ENCODE data around the gene ARHGEF10L.

DNA sequence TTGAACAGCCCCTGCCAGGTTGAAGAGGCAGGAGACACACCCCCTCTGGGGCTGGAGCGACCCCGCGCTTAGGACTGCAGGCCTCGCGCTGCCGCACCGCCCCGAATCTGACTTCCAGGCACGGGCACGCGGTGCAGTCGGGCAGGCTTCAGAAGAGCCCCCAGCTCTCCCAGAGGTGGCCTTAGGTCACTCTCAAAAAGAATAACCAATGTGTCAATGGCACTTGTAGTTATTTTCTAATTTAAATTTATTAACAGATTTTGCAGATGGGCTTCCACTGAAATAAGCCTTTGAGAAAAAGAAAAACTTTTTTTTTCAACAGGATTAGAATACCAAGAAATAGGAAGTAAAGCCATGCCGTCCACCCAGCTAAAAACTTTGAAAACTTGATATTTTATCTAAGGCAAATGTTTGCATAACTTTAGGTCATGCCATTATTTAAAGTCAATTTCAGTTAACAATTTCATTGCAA, 173.3 kb downstream of the NECAP2 start:
- RRBS, 2 experiments: no CpG with 5 or more reads among the region's 13 CpGs

GRCh38 chr1:16637973-16638800, 197.7 kb downstream of the NECAP2 start:
- RRBS, 2 experiments: no CpG with 5 or more reads among the region's 6 CpGs

- RRBS, 2 experiments: no CpG with 5 or more reads among the region's 6 CpGs
Measured at GRCh38 chr1:16645356-16645943, 204.9 kb downstream of the NECAP2 start.

GRCh38 chr1:16772743-16773100, 149.0 kb upstream of the CROCC start:
- RRBS, 2 experiments: no CpG with 5 or more reads among the region's 9 CpGs

DNA sequence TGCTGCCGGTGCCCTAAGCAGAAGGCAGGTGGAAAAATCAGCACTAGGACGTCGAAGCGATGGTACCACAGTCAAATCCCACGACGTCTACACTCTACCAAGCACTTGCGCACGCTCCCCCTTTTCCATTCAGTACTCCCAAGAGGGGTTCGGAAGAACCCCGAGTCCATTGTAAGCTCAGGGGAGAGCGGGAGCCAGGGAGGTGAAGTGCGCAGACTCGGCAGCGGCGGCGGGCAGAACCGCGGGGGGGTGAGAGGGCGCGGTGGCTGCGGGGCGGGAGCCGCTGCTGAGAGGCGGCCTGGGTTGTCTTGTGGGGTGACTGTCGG, 48.5 kb upstream of the CROCC start:
- RRBS, 2 experiments: no CpG with 5 or more reads among the region's 25 CpGs

DNA sequence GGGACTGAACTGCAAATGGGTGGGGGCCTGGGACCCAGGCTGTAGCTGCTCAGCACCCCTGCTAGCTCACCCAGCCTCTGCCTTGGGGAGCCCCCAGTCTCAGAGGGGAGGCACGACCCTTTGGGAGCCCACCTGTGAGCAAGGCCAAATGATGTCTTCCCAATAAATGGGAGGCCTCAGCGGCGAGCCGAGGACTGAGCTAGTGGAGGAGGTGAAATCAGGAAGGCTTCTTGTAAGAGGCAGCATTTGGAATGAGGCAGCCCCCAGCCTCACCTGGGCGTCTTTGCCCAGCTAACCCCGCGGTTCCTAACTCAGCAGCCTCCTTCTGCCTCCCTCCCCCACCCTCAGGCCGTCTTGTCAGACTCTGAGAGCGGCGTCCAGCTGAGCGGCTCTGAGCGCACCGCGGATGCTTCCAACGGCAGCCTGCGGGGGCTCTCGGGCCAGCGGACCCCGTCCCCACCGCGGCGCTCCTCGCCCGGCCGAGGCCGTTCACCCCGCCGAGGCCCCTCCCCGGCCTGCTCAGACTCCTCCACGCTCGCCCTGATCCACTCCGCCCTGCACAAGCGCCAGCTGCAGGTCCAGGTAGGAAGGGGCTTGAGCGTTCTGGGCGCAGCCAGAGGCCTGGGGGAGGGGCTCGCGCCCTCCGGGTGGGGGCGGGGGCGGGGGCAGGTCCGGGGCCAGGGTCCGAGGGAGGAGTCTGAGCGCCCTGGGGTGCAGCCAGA, 17.0 kb downstream of the CROCC start:
- RRBS, 2 experiments: no CpG with 5 or more reads among the region's 43 CpGs

DNA sequence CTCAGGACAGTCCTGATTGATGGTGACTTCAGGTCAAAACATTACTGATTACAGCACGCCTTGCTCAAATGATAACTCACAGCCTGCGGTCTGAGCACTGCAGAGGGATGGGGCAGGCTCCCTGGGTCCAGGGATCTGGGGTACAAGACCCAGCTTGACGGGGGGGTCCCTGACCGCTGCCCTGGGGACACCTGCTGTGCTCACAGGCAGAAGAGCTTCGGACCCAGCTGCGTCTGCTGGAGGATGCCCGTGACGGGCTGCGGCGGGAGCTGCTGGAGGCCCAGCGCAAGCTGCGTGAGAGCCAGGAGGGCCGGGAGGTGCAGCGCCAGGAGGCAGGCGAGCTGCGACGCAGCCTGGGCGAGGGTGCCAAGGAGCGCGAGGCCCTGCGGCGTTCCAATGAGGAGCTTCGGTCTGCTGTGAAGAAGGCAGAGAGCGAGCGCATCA, 25.3 kb downstream of the MFAP2 start:
- RRBS, 2 experiments: no CpG with 5 or more reads among the region's 25 CpGs

DNA sequence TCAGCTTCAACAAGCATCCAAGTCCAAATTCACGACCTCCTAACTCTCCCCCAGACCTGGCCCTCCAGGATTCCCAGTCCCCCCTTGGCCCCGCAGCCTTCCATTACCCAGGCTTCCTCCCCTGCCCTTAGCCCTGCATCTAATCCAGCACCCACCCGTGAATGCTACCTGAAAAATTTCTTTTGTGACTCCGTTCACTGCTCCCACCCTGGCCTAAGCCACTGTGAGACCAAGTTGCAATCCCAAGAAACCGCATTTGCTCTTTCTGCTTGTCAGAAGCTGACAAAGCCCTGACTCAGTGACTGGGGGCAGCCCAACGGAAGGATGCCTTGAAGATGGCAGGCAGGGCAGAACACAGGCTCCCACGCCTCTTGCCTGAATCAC, 918 bp upstream of the MFAP2 start:
- RRBS, 2 experiments: no CpG with 5 or more reads among the region's 7 CpGs

DNA sequence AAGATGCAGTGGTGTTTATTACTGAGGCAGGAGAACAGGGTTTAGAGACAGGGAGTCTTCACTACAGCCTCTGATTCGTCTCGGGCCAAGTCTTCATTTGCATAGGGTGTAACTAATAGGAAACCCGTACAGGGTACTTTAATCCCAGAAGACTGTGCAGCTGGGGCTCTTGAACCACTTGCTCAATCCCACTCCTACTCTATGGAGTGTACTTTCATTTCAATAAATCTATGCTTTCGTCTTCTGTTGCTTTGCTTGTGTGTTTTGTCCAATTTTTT, 8.2 kb downstream of the SDHB start:
- RRBS, 2 experiments: no CpG with 5 or more reads among the region's 4 CpGs

DNA sequence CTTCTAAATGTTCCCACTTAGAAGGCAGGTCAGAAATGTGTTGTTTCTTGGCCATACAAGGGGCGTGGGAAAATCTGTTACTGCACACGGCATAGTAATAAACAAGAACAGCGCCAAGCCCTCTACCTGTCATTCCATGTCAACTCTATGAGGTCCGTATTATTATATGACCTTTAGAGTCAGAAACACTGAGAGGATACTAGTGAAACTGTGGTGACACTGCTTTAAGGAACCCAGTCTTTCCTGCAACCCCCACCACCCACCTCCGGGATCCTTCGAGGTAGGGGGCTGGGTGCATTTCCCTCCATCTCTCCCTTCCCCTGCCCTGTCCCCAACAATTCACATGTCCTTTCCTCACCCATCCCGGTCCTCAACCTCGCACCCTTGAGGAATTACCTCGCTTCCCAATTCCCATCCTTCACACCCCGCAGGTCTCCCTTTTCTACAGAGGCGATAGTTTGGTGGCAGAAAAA, 664 bp downstream of the SDHB start:
- RRBS, 2 experiments: 0 to 6% methylated on average over 3 of the region's 11 CpGs

GRCh38 chr1:17113166-17113602, 6.1 kb downstream of the PADI2 start:
- RRBS, 2 experiments: no CpG with 5 or more reads among the region's 3 CpGs

DNA sequence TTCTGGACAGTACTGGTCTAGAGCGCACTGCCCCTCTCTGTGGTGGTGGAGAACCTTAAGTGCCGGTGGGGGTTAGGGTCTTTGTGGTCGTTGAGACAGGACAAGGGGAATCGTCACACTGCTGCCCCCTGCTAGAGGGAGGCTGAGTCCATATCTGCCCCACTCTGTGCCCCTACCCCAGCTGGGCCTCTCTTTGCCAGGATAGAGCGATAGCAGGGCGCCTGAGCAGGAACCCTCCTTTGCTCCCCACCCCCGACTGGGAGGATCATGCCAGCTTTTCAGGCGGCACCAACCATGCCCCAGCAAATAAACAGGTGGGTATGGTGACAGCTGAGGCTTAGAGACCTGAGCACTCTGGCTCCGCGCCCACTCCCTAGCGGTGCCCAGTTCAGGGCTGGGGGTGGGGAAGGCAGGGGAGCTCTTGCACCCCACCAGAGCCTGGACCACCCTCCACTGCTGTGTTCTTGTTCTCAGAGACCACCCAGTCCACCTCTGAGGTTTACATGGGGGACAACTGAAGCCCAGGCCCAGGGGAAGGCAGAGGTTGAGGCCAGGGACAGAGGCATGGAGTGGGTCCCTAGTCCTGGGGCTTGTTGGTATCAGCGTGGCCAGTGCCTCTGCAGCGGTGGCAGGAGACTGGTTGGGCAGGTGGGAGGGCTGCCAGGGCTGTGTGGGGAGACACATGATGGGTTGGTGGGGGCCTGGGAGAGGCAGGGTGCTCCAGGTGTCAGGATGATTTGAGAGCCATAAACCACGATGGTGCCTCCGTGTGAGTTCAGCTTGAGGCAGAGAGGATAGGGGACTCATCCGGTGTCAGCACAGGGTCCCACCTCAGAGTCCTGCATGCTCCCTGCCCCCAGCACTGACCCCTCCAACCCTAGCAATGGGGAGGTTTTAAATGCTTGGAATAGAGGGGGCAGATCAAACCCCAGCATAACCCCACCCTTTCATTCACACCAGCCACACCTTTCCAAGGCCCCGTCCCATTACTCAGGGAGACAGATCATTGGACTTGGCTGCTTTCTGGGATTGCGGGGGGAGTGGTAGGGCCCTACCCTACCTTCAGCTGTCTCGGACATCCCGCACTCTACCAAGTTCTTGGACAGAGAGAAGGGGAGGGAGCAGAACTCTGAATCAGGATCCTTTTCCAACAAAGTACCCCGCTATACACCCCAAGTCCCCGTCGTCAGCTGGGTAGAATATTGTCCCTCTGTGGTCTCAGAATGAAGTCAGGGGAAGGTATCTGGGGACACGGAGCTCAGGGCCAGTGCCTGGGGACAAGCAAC, 1.4 kb downstream of the PADI2 start:
- RRBS, 2 experiments: no CpG with 5 or more reads among the region's 24 CpGs

DNA sequence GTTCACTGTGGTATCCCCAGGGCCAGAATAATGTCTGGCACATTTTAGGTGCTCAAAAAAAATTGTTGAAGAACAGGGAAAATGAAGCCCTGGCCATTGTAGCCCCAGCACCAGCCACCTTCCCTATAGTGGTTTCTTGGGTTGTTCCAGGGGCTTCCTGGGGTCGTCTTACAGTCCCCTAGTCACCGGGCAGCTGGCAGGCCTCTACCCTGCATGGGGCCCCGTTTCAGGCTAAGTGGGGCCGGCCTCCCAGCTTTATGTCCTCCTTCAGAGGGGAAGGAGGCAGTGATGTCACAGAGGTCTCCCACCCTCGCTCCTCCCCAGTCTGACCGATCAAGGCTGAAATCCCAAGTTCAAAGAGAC, 3.4 kb upstream of the PADI1 start:
- RRBS, 2 experiments: 10 to 27% methylated on average over 3 of the region's 6 CpGs

GRCh38 chr1:17228968-17229893, 19.7 kb upstream of the PADI3 start:
- RRBS, 2 experiments: no CpG with 5 or more reads among the region's 15 CpGs

GRCh38 chr1:17377552-17377833, 5.5 kb downstream of the PADI6 start:
- RRBS, 2 experiments: no CpG with 5 or more reads among the region's 6 CpGs

- RRBS, 2 experiments: no CpG with 5 or more reads among the region's 25 CpGs
Measured at GRCh38 chr1:17420022-17421053, 19.1 kb downstream of the RCC2 start.

DNA sequence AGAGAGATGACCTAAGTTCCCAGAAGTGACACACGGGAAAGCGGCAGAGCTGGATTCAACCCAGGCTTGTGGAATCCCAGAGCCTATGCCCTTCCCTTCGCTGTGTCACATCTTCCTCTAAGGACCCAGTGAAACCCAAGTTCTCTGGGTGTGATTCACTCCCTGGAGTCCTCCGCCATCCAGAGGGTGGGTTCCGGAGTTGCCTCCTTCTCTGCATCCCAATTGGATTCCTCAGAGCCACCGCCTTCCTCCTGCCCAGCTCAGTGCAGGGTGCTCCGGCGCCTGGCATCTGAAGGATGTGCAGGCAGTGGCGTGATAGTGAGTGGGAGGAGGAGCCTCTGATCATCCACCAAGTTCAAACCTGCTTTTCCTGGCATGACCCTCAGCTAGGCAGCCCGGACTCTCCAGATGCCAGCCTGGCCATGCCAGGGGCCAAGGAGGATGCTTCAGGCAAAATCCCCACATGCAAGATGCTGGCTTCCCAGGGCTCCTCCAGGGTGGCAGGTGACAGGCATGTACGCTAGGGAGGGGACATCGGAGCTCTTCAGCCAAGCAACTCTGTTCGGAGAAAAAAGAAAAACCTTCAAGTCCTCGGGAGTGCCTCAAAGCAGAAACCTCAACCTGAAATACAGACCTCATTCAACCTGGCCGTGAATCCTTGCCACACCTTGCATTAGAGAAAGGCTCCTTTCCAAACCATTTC, 20.9 kb upstream of the RCC2 start:
- RRBS, 2 experiments: 3% methylated on average over 2 of the region's 15 CpGs

GRCh38 chr1:17539486-17540309, at the start of gene ARHGEF10L:
ARHGEF10L (plus strand) TSS chr1:17539698.
- RRBS, 2 experiments: 1 to 2% methylated on average over 84 of the region's 107 CpGs

DNA sequence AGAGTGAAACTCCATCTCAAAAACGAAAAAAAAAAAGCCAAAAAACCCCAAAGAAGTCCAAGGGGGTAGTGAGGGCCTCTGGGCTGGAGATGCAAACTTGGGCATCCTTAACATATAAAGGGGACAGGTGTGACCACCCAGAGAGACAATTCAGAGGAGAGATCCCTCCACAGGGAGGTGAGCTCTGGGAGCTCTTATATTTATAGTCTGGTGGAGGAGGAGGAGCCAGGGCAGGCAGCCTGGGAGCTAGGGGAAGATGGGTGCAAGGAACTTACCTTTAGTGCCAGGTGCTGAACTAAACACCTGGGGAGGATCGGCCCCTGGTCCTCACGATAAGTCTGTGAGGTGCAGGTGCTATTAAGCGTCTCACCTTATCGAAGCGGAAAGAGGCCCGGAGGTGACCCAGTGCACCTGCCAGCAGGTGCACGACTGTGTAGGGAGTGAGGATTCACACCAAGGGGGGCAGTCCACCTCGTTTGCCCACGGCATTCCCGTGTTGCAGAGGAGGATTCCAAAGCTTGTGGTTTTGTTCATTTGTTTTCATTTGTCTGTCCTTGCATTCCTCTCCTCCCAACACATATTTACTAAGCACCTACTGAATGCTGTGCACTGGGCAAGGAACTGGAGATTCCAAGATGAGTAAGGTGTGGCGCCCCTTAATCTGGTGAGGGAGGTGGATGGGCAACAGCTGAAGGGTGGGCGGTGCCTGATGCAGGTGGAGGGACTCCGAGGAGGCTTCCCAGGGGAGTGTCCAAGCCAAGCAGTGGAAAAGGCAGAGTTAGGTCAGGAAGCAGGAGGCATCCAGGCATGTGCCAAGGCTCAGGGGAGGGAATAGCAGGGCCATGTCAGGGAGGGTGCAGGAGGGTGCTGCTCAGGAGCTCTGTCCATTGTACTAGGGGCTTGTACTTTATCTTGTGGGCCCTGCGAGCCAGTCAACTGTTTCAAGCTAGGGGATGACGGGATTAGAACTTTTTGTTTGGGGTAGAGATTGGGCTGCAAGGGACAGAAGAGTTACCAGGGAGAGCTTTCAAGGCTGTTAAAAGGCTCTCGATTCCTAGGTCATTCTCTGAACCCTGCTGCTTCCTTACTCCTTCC, 11.5 kb downstream of the ARHGEF10L start:
- RRBS, 2 experiments: no CpG with 5 or more reads among the region's 17 CpGs

DNA sequence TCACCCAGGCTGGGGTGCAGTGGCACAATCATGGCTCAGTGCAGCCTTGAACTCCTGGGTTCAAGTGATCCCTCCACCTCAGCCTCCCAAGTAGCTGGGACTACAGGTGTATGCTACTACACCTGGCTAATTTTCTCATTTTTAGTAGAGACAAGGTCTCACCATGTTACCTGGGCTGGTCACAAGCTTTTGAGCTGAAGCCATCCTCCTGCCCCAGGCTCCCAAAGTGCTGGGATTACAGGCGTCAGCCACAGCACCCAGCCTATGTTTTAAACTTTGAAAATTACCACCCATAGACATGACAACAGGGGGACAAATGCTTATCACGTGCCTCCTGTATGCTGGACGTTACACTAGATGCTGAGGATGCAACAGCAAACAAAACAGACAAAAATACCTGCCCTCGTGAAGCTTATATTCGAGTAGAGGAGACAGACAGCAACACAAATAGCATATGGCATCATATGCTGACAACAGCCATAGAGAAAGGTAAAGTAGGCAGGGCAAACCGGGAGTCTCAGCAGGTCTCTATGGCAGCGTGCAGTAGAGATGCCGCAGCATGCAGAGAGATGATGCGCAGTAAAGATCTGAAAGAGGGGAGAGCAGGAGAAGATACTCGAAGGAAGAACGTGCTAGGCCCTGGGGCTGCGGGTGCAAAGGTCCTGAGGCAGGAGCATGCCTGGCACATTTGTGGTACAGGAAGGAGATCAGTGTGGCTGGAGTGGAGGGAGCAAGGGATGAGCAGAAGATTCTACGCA, 44.8 kb downstream of the ARHGEF10L start:
- RRBS, 2 experiments: no CpG with 5 or more reads among the region's 13 CpGs

Data from bronchial epithelial cell (primary cell).